H7 (cell line): Measurements from ENCODE around the gene NR1D1.

- RAMPAGE, long total RNA, result no peak
Measured at GRCh38 chr17:39782254-39782985, 44.7 kb downstream of the GRB7 start.

DNA sequence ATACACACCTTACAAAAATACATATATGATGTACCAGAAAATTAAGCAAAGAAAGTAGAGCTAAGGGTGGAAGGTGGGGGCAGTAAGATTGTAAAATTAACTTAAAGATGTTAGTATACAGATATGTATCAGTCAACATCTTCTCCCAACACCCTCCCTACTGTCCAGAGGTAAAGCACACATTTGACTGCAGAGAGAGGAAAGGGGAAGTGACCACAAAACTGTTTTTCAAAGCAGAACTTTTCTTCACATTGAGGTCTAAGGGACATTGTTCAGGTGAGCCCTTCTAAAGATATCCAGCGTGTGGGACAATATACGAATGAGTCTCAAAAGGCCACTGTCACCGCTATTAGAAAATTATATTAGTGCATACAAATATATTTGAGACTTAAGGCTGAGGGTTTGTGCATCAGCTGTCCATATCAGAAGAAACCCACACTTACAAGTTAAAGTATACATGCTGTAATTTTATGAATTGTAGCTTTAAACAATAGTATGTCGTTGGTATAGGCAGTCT is 845 bp upstream of the IKZF3 start:
- RAMPAGE, long total RNA, result no peak

GRCh38 chr17:40017313-40018130 is 2.3 kb downstream of the CSF3 start:
- RAMPAGE, long total RNA, result no peak

GRCh38 chr17:40018511-40018717 is 3.2 kb downstream of the CSF3 start:
- RAMPAGE, long total RNA, result no peak

DNA sequence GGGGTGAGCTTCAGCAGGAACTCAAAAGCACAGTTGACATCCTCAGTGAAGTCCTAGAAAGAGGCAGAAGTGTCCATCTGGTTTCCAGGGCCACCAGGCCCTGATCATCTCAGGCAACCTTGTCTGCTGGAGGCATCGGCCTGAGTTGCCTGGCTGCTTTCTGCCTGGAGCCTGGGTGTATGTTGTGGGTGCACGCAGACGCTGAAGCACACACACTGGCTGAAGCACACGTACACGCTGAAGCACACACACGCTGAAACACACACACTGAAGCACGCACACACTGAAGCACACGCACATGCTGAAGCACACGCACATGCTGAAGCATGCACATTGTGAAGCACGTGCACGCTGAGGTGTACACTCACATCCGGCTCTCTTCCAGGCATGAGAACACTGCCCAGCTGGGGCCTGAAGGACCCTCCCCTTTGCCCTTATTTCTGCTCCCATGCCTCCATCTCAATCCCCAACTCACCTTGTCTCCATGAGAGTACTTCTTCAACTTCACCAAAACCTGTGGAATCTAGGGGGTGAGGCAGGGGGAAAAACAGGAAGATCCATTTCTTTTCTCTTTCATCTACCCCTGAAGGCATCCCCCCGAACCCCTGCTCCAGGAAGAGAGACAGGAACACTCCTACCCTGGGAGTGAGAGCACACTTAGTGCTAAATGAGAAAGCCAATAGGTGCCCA is 16.5 kb downstream of the CSF3 start:
- RAMPAGE, long total RNA, result no peak

GRCh38 chr17:40036716-40036943 is 17.6 kb downstream of the MED24 start:
- RAMPAGE, long total RNA, result no peak

- RAMPAGE, long total RNA, result no peak
Measured at GRCh38 chr17:40064683-40065764, 2.3 kb downstream of the THRA start.

DNA sequence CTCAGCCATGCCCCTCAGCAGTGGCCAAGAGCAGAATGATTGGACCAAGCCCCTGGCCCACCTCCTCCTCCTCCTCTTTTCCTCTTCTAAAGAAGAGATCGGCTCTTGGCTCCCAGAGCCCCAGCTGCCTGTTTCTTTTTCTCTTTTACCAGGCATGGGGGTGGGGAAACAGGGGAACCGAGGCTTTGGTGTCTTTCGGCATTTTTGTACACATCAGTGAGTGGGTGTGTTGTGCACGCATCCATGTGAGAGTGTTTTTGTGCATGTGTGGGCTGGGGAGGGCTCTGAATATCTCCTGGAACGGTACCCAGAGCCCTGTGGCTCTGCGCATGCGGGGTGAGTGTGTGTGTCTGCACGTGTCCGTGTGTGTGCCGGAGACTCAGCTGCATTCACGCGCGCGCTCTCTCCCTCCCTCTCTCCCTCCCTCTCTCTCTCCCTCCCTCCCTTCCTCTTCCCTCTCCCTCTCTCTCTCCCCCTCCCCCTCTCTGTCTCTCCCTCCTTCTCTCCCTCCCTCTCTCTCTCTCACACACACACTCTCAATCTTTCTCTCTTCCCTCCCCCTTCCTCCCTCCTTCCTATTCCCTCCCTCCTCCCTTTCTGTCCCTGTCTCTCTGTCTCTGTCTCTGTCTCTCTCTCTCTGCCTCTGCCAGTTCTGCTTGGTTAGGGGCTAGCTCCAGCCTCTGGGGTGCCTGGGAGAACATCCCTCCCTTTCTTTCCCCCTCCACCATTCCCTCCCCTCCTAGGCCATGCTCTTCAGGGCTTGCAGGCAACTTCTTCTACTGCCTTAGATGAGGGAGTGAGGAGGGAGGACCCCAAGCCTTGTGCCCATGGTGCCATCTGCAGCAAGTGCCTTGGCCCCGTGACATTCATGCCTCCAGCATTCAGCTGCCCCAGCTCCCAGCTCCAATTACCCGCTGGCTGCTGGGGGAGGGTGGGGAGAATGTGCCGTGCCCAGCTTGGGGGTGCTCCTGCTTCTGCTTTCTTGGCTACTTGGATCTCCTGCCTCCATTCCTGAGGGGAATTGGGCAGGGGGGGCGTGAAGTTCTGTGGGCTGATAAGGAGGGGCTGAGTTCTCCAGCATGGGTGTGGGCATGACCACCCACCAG is 6.3 kb downstream of the THRA start:
- RAMPAGE, long total RNA, result no peak

DNA sequence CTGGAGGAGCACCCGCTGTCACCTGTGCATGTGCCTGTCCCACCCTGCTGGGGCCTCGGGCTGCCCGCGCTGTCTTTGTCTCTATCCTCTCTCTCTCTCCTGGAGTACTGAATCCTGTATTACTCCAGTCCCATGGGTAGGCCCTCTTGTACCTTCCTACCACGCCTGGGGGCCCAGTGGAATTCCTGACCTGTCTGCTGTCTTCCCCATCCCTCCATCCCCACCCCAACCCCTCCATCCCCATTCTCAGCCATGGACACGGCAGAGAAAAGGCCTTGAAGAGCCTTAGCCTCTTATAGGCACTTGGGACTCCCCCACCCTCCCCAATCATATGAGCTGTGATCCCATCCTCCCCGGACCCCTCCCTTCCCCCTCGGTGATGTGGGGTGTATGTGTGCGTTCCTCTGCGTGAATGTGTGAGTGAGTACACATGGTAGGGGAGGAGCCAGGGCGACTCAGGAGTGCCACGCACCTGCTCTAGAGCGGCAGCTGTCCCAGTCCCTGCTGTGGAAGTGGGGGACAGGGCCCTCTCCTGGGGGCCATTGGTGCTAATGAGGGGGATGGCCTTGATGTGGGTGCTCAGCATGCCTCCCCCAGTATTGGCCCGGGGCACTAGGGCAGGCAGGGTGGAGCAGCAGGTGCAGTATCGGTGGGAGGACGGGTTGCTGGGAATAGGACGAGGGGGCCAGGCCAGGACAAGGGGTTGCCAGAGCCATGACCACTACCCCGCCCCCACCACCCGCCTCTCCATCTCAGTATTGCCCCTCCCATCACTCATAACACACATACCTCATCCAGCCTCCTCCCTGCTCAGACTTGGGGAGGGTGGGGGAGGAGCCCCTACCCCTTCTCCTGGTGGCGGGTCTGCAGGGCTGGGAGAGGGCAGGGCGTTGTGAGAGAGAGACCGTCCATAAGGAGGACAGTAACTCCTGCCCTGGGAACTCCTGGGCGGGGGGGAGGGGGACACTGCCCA is 8.7 kb downstream of the NR1D1 start:
- RAMPAGE, long total RNA, result no peak

- RAMPAGE, long total RNA, result no peak
Measured at GRCh38 chr17:40098912-40099674, 1.3 kb downstream of the NR1D1 start.

GRCh38 chr17:40100010-40101052 is at the start of gene NR1D1:
Gene NR1D1, minus strand, starts transcription at chr17:40100589.
- RAMPAGE, long total RNA, result no peak

GRCh38 chr17:40124219-40124843 is 2.6 kb downstream of the MSL1 start:
- RAMPAGE, long total RNA, result no peak

DNA sequence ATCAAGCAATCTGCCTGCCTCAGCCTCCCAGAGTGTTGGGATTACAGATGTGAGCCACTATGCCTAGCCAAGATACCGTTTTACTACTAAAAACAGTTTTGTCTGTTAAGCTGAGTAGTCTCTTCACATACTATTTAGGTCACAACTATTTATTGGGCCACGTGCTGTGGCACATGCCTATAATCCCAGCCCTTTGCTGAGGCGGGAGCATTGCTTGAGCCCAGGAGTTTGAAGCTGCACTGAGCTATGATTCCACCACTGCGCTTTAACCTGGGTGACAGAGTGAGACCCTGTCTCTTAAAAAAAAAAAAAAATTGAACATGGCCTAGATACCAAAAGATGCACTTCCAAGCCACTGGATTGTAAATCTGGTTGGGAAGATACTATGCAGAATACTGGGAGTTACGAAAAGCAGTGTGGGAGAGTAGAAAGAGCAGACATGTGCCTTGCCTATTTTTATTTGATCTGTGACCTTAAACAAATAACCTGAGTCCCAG is 16.4 kb upstream of the CDC6 start:
- RAMPAGE, long total RNA, result no peak

DNA sequence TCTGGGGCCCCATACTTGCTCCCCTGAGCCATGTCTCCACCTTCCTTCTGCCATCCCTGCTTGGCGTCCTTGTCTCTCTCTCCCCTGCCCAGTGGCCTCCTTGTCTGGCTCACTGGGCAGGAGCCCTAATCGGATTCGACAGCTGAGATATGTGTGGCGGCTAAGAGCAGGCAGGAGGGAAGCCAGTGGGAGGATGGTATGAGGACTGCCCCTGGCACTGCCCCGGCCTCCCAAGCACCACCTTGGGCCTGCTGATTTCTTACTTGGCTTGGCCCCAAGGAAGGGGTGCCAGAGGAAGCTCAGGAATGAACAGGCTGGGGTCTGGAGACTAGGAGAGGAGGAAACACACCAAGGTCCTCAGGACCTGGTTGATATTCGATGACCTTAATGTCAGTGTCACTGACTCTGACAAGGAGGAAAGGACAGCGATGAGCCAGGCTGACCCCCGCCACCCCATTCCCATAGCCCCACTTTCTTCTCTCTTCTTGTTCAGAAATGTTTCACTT is 2.1 kb downstream of the RARA start:
- RAMPAGE, long total RNA, result no peak

DNA sequence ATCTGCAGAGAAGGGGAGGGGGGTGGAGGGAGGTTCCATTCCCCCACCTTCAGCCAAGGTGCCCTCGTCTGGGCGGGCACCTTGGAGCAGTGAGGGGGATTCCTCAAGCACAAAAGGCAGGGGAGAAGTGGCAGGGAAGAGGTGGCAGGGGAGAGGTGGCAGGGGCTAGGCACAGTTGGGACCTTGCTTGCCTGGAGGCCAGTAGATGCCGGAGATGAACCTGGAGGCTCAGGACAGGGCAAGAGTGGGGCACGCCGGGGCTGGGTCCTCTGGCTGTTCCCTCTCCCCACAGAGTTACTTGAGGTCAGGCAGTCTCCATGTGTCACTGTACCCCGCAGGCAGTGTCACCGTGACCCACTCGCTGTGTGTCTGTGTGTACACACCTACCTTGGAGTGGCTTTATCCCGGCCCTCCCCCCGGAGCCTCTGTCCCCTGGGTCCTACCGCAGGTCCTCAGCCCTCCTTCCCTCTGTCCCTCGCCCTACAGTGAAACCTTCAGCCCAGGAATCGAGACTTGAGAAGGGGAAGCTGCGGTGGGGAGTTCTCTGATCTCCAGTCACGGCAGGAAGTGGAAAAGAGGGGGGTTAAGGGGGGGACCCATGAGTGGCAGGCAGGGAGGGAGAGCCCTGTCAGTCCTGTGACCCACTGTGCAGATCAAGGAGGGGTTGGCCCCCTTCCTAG is 13.3 kb downstream of the RARA start:
- RAMPAGE, long total RNA, result no peak

- RAMPAGE, long total RNA, result no peak
Measured at GRCh38 chr17:40352692-40352905, 11.9 kb downstream of the GJD3 start.

- RAMPAGE, long total RNA, result no peak
Measured at GRCh38 chr17:40457734-40459029, 14.9 kb downstream of the IGFBP4 start.

- RAMPAGE, long total RNA, result no peak
Measured at GRCh38 chr17:40486908-40487503, 14.4 kb downstream of the TNS4 start.

DNA sequence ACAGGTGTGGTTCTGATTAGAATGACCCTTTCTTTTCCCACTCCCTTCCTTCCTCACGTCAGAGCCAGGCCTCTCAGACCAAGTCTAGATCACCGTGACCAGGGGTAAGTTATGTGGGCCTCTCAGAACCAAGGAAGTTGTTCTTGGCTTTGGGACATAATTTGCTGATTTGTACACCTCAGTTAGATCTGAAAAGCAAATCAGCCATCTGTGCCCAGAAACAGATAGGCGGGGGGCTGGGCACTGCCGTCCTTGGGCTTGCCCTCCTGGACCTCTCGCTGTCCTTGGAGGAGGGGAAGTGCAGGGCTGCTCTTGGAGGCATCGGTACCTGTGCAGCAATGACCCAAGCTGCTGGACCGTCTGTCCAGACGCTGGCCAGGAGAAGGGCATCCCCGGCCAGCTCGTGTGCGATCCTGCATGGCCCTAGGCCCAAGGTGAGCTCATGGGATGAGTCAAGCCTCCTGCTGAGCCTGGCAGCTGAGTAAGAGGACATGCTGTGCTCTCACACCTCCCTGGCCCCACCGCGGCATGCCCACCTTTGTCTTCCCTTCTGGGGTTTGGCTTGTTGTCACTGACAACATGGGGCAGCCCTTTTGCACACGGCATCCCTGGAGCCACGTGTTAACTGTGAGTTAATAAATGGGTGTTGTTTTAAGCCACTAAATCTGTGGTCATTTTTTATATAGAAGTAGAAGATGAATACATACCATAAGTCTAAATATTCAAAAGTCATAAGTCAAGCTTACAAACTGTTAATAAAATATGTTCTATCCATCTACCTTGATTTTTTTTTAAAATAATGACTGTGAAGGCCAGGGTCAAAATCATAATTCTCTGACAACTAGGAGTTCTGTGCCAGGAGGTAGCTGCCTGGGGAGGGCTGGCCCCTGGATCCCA is 8.8 kb upstream of the TNS4 start:
- RAMPAGE, long total RNA, result no peak

DNA sequence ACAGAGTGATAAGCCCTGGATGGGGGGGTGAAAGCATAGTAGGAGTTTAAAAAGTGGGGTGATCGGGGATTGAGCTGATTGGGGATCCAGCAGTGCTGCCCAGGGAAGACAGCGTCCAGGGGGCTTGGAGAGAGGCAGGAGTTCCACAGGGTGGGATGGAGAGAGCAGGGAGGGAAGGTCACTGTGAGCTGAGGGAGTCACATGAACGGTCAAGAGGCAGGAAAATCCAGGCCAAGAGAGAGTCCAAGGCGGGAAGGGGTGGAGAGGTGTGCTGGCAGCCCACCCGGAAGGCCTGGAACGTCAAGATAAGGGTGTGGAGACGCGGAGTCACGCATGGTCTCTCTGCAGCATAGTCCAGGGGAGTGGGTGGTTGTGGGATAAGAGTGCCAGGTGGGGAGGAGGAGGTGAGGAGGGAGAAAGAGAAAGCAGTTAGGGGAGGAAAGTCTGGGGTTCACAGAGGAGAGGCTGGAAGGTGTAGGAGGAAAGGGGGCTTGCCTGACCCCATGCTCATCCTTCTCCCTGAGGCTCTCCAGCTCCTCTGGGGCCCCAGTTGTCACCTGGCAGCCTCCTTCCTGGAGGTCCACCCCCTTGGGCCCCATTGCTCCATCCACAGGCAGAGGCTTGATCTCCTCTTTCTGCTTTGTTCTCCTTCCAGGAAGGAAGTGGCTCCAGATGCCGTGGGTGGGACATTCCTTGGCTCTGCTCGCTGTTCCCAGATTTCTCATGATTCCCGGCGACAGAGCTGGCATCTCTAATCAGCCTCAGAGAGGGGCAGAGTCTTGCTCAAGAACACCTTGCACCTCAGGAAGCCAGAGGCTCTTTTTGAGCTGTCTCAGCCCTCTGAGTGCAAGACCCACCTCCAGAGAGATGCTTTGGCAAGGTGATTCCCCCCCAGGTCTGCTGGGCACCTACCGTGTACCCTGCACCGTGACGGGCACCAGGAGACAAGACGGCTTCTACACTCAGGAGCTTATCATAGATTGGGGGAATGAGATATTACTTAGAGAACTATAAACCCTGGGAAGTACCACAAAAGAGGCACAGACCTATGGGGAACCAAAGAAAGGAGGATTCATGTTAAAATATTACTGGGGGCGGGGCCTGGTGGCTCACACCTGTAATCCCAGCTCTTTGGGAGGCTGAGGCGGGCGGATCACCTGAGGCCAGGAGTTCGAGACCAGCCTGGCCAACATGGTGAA is 28.6 kb downstream of the CCR7 start:
- RAMPAGE, long total RNA, result no peak